Omental fat pad (tissue), 4 donors: Measurements from ENCODE around the gene PPP1R10.

DNA sequence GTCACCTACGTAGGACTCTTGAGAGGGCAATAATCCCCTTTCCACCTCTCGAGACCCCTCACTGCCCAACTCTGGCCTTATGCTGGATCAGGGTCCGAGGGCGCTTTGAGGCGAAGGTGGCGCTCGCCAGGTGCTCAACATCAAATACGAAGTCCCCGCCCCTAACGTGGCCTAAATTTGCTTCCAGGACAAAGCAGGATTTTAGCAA, 401 bp upstream of the TRIM26 start:
- PRO-cap: no peak
- RAMPAGE, long total RNA, 4 experiments: no peak in any of the 4 experiments

- PRO-cap: no peak
- RAMPAGE, long total RNA, 4 experiments: no peak in any of the 4 experiments
Observed at GRCh38 chr6:30259486-30260031, 46.4 kb upstream of the TRIM26 start.

DNA sequence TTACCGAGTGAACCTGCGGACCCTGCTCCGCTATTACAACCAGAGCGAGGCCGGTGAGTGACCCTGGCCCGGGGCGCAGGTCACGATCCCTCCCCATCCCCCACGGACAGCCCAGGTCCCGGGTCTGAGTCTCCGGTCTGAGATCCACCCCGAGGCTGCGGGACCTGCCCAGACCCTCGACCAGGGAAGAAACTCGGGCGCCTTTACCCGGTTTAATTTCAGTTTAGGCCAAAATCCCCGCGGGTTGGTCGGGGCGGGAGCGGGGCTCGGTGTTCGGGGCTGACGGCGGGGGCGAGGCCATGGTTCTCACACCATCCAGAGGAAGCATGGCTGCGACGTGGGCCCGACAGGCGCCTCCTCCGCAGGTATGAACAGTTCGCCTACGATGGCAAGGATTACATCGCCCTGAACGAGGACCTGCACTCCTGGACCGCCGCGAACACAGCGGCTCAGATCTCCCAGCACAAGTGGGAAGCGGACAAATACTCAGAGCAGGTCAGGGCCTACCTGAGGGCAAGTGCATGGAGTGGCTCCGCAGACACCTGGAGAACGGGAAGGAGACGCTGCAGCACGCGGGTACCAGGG, 46.9 kb upstream of the TRIM26 start:
- PRO-cap: no peak
- RAMPAGE, long total RNA, 4 experiments: no peak in any of the 4 experiments

- PRO-cap: no peak
- RAMPAGE, long total RNA, 4 experiments: no peak in any of the 4 experiments
Observed at GRCh38 chr6:30319065-30320051, 7.4 kb upstream of the TRIM39 start.

- PRO-cap: no peak
- RAMPAGE, long total RNA, 4 experiments: no peak in any of the 4 experiments
Observed at GRCh38 chr6:30325279-30325642, 1.5 kb upstream of the TRIM39 start.

DNA sequence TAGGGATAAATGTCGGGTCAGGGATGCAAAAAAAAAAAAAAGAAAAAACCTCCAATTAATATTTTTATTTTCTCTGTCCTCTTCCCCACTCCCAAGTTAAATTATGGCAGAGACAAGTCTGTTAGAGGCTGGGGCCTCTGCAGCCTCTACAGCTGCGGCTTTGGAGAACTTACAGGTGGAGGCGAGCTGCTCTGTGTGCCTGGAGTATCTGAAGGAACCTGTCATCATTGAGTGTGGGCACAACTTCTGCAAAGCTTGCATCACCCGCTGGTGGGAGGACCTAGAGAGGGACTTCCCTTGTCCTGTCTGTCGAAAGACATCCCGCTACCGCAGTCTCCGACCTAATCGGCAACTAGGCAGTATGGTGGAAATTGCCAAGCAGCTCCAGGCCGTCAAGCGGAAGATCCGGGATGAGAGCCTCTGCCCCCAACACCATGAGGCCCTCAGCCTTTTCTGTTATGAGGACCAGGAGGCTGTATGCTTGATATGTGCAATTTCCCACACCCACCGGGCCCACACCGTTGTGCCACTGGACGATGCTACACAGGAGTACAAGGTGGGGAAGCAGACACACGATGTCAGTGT, 2.6 kb downstream of the TRIM39 start:
- PRO-cap: no peak
- RAMPAGE, long total RNA, 4 experiments: no peak in any of the 4 experiments

DNA sequence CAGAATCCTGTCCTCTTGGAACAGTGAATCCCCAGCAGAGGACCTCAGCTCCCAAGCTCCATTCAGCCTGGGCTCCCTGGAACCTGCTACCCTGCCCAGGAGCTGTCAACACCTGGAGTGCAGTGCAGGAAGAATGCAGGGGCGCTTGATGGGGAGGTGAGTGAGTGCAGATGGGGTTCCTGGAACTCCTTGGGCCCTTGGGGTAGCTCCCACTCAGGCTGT, 24.3 kb upstream of the HLA-E start:
- PRO-cap: no peak
- RAMPAGE, long total RNA, 4 experiments: no peak in any of the 4 experiments

DNA sequence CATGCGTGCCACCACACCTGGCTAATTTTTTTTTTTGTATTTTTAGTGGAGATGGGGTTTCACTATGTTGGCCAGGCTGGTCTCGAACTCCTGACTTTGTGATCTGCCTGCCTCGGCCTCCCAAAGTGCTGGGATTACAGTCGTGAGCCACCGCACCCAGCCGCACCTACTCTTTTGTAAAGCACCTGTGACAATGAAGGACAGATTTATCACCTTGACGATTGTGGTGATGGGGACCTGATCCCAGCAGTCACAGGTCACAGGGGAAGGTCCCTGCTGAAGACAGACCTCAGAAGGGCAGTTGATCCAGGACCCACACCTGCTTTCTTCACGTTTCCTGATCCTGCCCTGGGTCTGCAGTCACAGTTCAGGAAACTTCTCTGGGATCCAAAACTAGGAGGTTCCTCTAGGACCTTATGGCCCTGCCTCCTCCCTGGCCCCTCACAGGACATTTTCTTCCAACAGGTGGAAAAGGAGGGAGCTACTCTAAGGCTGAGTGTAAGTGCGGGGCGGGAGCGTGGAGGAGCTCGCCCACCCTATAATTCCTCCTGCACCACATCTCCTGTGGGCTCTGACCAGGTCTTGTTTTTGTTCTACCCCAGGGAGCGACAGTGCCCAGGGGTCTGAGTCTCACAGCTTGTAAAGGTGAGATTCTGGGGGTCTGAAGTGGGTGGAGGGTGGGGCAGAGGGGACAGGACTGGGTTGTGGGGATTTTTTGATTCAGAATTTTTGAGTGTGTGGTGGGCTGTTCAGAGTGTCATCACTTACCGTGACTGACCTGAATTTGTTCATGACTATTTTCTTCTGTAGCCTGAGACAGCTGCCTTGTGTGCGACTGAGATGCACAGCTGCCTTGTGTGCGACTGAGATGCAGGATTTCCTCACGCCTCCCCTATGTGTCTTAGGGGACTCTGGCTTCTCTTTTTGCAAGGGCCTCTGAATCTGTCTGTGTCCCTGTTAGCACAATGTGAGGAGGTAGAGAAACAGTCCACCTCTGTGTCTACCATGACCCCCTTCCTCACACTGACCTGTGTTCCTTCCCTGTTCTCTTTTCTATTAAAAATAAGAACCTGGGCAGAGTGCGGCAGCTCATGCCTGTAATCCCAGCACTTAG, 3.0 kb downstream of the HLA-E start:
- PRO-cap: no peak
- RAMPAGE, long total RNA, 4 experiments: no peak in any of the 4 experiments

DNA sequence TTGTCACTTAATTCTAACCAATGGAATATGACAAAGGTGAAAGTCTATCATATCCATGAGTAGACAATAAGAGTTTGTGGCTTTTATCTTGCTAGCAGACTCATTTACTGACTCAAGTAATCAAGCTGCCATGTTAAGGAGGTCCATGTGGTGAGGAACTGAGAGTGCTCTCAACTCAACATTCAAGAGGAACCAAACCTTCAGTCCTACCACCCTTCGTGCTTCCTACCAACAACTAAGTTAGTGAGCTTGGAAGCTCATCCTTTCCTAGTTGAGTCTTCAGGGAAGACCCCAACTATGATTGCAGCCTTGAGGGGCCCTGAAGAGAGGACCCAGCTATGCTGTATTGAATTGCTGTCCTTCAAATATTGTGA, 19.2 kb downstream of the HLA-E start:
- PRO-cap: no peak
- RAMPAGE, long total RNA, 4 experiments: no peak in any of the 4 experiments

DNA sequence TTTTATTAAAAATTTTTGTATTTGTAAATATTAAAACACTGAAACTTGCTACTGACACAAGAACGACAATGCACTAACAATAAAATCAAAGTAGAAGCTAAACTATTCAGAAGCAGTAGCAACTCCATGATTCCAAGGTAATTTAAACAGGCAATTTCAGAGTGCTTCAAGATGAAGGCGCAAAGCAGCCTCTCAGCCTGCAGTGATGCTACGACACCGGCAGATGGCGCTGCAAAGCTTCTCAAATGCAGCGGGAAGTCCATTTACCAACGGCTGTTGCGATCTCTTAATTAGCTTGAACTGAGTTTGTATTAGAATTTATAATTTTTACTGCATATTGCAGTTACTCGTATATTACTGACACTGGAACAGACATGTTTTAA, 14.9 kb downstream of the GNL1 start:
- PRO-cap: no peak
- RAMPAGE, long total RNA, 4 experiments: no peak in any of the 4 experiments

DNA sequence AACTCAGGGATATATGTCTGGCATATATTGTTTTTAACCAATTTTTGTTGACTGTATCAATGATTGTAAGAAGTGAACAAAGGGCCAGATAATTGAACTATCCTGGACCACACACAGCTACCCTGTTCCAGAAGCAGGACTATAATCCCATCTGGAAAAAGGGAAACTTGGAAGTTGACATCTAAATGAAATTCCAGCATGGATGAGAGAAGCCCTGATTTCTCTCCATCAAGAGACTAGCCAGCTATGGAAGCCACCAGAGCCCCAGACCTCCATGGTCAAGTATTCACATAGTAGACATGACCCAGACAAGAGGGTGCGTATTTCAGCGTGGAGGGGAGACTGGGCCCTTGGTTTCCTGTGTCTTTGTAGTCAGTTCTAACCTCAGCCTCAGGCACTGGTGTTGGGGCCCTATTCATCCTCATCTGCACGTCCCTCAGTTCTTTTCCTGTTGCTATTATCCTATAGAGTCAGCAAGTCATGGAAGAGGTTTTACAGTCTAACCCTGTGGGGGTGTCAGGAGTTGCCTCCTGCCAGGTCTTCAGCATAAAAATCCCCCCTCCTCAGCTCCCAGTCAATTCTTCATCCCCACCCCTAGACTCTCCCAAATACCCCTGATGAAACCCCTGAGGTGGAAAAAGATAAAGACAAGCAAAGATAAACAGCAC, 12.5 kb downstream of the GNL1 start:
- PRO-cap: no peak
- RAMPAGE, long total RNA, 4 experiments: no peak in any of the 4 experiments

DNA sequence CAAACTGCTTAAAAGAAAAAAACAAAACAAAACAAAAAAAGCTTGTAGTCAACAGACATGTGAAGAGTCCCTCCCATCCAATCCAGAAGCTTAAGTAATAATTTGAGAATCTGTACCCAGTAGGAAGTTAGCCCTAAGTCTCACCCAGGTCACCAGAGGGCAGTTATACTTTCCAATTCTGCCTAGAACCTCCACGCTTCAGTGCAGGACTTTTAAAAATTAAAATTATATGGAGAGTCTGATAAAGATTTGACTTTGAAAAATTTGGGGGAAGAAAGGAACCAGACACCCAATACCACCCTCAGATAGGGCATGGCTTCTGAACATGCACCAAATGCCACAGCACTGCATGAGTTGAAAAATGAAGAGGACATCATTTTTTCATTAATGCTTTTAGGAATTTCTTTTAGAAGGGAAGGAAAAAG, 3.2 kb downstream of the PPP1R10 start:
- PRO-cap: no peak
- RAMPAGE, long total RNA, 4 experiments: no peak in any of the 4 experiments

DNA sequence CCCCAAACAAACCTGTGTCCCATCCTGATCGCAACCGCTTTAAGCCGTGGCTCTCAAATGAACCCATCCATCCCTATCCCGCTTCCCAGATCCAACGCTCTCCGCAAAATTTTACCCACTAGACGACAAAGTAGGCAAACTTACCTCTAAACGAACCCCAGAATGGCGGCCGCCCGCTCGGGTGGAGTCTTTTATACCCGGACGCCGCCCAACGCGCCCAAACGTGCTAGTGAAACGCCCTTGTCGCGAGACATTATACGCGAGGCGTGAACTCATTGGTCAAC, at the start of gene PPP1R10:
TSS of gene PPP1R10 (minus strand) at position 164 of the 284 bp plus-strand sequence.
- PRO-cap: unidirectional peak, minus-strand start at position 164 of the sequence
- RAMPAGE, long total RNA, 4 experiments: start-site peak on the minus strand in 3 of 4 experiments, centred at position 165 of the sequence, 210 to 576 reads per replicate

- PRO-cap: no peak
- RAMPAGE, long total RNA, 4 experiments: no peak in any of the 4 experiments
Observed at GRCh38 chr6:30618411-30618979, 855 bp downstream of the MRPS18B start.

DNA sequence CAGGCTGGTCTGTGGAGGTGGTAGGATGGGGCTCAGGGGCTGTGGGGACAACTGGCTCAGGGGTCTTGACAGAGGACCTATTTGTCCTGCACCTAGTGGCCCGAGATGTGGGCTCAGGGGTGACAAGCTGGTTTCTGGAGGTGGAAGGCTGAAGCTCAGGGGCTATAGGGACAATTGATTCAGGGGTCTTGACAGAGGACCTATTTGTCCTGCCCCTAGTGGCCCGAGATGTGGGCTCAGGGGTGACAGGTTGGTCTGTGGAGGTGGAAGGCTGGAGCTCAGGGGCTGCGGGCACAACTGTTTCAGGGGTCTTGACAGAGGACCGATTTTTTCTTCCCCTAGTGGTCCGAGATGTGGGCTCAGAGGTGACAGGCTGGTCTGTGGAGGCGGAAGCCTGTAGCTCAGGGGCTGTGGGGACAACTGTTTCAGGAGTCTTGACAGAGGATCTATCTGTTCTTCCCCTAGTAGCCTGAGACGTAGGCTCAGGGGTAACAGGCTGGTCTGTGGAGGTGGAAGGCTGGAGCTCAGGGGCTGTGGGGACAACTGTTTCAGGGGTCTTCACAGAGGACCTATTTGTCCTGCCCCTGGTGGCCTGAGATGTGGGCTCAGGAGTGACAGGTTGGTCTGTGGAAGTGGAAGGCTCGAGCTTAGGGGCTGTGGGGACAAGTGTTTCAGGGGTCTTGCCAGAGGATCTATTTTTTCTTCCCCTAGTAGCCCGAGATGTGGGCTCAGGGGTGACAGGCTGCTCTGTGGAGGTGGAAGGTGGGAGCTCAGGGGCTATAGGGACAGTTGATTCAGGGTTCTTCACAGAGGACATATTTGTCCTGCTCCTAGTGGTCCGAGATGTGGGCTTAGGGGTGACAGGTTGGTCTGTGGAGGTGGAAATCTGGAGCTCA, 12.5 kb downstream of the MDC1 start:
- PRO-cap: no peak
- RAMPAGE, long total RNA, 4 experiments: no peak in any of the 4 experiments

DNA sequence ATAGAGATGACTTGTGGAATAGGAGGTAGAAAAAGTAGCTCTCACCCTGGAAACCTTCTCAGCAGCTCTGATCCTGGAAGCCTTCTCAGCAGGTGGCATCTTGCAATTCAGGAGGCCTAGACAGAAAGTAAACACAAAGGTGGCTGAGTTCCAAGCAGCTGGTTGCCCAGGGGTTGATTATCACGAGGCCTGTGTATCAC, 9.8 kb downstream of the MDC1 start:
- PRO-cap: no peak
- RAMPAGE, long total RNA, 4 experiments: no peak in any of the 4 experiments

DNA sequence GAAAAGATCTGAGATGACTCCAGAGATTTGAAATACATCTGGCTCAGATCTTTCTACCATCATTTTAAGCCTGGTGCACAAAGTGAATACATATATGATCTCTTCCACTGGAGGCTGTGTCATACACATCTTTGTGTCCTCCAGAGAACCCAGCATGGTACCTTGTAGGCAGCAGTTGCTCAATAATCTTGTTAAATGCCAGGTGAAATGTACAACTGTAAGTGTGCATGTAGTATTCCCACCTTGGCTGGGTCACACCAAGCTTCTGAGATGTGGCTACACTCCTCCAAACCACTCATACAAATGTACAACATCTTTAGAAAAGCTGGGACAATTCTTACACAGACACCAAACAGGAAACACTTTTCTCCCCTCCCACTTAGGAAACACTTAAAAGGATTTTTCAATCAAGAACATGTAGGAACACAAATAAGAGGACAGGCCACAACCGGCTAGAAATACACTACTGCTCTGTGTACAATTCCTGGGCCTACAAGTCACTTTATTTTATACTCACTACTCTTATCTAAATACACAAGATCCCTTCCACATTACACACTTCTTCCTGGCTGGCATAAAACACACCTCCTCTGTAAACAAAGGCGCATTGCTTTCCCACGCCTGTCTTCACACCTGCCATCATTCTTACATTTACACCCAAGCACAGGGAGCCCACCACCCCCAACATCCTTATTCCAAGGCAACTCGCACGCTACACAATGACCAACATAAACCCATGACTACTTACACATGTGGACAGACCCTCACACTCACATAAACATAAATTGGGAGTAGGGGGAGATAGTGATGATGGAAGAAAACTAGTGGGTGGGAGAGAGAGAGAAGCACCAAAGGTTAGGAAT, 3.8 kb upstream of the IER3 start:
- PRO-cap: no peak
- RAMPAGE, long total RNA, 4 experiments: no peak in any of the 4 experiments

- PRO-cap: no peak
- RAMPAGE, long total RNA, 4 experiments: no peak in any of the 4 experiments
Observed at GRCh38 chr6:30748807-30749923, 4.8 kb upstream of the IER3 start.

- PRO-cap: no peak
- RAMPAGE, long total RNA, 4 experiments: no peak in any of the 4 experiments
Observed at GRCh38 chr6:30766550-30767012, 22.2 kb upstream of the IER3 start.

GRCh38 chr6:30768747-30769912, 24.8 kb upstream of the IER3 start:
- PRO-cap: no peak
- RAMPAGE, long total RNA, 4 experiments: no peak in any of the 4 experiments